ENCODE data around the genes NKD1 and SALL1.

DNA sequence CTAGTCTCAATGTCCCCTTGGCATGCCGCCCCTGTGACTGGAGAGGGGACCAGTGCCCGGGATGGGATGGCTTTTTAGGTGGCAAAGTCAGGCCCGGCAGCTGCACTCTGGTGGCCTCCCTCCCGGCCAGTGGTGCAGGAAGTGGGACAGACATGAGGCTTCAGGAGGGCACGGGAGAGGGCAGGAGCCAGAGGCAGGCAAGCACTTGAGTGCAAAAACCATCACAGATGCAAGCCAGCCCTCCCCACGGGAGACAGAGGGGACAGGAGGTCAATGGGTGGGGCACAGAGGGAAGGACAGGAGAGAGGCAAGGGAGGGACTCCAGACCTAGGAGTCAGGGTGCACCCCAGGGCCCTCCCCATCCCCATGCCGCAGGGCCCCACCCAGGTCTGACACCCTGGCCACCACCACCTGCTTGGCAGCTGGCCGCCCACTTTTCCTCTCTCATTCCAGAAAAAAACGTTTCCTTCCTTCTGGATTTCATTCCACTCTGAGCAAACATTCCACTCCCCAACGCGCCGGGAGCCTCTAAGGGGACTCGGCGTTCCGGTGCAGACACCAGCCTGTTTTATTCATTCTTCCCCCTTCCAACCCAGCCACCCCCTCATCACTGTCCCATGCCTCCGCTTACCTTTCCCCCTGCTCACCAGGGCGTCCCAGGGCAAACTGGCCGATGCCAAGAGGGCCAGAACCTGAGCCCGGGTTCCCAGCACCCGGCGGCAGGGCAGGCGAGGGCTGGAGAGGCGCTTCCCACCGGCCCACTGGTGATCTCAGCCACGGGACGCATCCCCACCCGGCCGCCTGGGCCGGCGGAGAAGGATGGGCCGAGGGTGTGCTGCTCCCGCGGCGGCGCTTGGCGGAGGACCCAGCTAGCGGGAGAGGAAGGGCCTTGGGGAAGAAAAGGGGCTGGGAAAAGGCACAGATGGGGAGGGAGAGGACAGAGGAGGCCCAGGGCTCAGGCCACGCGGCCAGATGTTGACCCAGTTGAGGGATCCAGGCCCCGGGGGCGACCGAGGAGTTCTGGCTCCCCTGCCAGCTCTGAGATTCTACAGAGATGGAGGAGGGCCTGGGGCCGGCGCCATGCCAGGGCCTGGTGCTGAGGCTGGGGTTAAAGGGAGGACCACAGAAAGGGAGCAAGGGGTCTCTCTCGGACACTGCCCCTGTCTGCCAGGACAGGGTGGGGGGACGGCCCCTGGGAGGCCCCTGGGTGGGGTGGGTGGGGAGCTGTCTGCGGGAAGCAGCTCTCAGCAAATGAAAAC is 192.0 kb downstream of the ZNF423 start:
- RRBS: 86% methylated on average over 3 of the region's 47 CpGs

GRCh38 chr16:49698907-49699536 is 156.9 kb downstream of the ZNF423 start:
- RRBS: no CpG with 5 or more reads among the region's 19 CpGs

GRCh38 chr16:49837692-49838062 is 18.2 kb downstream of the ZNF423 start:
- RRBS: 100% methylated on average over 2 of the region's 9 CpGs

DNA sequence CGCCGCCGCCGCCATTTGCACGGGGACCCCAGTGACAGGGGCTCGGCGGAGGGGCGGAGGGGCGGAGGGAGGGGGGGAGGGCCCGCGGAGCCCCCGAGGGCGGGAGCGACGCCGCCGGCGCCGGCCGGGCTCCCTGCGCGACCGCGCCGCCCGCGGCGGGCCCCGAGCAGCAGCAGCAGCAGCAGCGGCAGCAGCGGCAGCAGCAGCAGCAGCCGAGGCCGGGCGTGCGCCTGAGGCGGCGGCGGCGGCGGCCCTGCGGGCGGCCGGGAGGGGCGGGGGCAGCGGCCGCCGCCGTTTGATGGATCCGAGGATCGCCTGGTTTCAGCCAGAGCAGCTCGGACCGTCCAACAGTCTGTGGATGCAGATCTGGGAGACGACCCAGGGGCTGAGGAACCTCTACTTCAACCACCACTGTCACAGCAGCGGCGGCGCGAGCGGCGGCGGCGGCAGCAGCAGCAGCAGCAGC is 251 bp downstream of the TENT4B start:
- RRBS: 3% methylated on average over 20 of the region's 61 CpGs

- RRBS: no CpG with 5 or more reads among the region's 5 CpGs
These were observed 42.9 kb upstream of the ADCY7 start for GRCh38 chr16:50223181-50224036.

- RRBS: no CpG with 5 or more reads among the region's 5 CpGs
These were observed 35.2 kb upstream of the ADCY7 start for GRCh38 chr16:50230953-50231787.

- RRBS: 82% methylated on average over 8 of the region's 23 CpGs
These were observed 22.0 kb upstream of the ADCY7 start for GRCh38 chr16:50244186-50244843.

- RRBS: no CpG with 5 or more reads among the region's 8 CpGs
These were observed 17.1 kb downstream of the ADCY7 start for GRCh38 chr16:50283290-50283932.

DNA sequence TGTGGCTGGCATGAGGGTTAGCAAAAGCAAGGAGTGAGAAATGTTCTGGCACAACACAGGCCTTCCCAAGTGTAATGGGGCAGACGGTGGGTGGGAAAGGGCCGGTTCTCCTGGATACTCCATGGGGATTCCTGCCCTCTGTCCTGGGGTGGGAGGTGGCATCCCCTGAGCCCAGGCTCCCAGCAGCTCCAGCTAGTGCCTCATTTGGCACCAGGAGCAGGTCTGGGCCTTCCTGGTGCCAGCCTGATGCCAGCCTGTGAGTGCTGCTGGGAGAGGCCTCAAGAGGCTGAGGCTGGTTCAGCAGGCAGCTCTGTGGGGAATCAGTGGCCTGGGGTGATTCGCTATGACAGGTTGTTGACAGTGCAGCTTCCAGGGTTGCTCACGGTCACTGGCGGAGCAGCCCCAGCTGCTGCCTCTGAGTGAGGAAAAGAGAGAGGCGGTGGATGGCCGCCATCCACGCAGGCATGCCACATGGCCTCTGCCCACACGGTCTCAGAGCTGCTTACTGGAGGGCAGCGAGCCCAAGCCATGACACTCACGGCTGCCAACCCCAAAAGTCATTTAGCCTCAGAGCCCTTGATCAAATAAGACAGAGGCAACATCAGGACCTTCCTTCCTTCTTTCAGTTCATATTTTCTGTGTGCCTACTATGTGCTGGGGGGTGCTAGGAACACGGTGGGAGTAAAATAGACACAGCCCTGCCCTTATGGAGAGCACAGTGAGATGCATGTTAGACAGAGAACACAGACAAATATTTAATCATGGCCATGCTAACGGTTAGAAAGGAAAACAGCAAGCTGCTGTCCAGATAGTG is 4.3 kb upstream of the BRD7 start:
- RRBS: no CpG with 5 or more reads among the region's 13 CpGs

DNA sequence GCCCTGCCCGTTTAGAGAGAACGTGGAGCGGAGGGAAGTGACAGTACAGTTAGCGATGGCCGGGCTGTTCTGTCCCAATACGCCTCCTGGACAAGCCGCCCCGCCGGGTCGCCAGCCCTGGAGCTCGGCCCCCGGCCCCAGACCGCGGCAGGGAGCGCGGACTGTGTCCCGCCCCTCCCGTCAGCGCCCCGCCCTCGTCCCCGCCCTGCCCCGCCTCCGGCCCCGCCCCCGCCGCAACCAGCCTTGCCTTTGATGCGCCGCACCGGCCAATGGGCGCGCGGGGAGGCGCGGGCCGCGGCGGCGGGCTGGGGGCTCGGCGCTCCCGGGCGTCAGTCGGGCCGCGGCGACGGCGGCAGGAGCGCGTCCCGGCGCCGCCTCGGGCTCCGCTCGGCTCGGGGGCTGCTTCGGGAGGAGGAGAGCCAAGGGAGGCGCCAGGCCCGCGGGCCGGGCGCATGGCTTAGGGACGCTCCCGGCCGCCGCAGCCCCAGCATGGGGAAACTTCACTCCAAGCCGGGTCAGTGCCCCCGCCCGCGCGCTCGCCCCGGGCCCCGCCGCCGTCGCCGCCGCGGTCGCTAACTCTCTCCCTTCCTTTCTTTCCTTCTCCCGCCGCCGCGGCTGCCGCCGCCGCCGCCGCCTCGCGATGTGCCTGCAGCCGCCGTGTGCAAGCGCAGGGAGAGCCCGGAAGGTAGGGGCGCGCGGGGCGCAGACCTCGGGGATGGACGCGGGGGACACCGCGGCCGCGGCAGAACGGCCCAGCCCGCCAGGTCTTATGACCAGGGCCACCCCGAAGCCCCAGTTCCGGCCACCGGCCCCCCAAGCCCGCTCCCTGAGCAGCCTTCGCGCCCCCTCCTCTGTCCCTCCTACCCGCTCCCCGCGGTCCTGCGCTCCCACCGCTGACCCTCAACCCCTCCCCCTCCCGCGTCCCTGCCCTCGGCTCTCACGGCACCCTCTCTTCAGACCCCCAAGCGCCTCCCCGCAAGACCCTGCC is at the start of gene NKD1:
NKD1 (plus strand) TSS at position 332 of the 988 bp plus-strand sequence.
- RRBS: 6% methylated on average over 57 of the region's 128 CpGs

GRCh38 chr16:50679091-50680002 is 1.8 kb downstream of the SNX20 start:
- RRBS: no CpG with 5 or more reads among the region's 19 CpGs

- RRBS: no CpG with 5 or more reads among the region's 11 CpGs
These were observed 22.8 kb upstream of the CYLD start for GRCh38 chr16:50718977-50719632.

- RRBS: no CpG with 5 or more reads among the region's 10 CpGs
These were observed 95.4 kb downstream of the SALL1 start for GRCh38 chr16:51055570-51056172.

DNA sequence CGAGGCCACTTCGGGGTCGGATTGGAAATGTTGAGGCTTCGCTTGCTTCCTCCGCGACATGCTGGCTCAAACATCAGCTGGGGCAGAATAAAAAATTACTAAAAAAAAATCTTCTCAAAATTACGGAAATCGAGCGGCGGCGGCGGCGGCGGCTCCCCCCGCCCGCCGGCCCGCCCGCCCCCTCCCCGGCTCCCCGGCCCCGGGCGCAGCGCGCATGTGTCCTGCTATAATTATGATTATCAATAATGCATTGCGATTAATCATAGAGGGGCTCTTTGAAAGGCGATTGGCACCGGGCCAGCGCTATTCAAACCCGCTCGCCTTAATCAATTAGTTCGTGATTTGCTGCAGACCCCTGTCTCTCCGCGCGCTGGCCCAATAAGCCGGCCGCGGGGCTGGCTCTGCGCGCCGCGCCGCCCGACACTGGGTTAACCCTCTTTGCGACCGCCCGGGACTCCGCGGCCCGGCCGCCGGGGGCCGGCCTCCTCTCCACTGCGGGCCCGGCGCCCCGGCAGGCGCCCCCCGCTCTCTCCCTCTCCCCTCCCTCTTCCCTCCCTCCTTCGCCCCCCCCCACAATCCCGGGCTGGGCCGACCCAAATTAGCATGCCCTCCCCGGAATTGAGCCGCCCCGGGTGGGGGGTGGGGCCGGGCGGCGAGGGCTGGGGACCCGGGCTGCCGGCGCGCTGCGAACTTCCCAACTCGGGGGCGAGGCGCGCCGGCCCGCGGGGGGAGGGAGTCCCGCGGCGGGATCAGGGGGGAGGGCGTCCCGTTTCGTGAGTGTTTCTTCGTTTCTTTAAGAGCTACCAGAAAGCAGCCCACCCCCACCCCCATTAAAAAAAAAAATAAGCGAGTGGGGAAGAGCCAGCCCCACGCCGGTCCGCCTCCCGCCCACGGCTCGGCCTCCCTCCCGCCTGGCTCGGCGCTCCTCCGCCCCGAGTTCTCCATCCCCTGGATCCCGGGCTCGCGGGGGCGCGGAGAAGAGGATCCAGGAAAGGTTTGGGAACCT is at the start of gene SALL1:
SALL1 (minus strand) TSS at position 89 of the 1,006 bp plus-strand sequence.
- RRBS: 6% methylated on average over 43 of the region's 104 CpGs

DNA sequence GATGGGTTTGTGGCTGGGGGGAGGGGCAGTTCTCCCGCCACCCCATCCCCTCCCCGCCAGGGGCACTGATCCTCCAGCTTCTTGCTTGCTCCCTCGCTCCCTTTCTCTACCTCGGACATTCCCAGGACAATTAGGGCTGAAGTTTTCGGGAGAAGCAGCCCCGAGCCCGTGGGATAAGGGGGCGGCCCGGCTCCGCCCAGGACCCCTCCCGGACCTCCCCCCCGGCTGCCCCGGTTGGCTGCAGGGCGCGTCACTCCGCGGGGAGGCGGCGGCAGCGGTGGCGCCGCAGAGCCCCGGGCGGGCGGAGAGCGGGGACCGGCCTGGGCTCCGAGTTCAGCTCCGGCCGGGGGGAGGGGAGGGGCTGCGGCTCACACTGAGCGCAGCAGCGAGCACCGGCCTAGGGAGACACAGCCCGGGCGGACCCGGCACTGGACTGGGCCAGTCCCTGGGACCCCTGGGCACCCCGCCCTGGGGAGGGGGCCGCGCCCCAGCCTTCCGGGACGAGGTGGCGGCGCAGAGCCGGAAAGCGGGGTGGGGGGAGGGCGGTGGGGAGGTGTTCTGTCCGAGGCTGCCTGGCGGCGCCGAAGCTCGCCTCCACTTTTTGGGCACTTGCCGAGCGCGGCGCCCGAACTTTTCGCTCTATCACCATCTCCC is 1.2 kb upstream of the SALL1 start:
- RRBS: 6% methylated on average over 21 of the region's 58 CpGs

DNA sequence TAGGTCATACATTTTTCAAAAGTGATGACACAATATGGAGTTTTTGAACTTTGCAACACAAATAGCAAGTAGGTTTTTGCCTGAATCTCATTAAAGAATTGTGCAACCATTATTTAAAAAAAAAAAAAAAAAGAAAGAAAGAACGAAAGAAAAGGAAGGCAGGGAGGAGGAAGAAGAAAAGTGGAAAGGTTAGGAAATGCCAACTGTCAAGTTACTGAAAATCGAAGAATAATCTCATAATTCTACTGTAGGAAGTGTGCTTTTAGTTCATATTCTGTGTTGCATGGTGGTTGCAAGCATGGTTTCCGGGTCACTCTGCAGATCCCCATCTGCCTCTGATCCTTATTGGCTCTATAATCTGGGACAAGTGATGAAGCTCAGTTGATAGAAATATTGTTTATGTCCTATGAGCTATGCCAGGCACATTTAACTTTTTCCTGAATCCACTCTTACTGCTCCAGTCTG is 252.0 kb upstream of the SALL1 start:
- RRBS: no CpG with 5 or more reads among the region's 3 CpGs

DNA sequence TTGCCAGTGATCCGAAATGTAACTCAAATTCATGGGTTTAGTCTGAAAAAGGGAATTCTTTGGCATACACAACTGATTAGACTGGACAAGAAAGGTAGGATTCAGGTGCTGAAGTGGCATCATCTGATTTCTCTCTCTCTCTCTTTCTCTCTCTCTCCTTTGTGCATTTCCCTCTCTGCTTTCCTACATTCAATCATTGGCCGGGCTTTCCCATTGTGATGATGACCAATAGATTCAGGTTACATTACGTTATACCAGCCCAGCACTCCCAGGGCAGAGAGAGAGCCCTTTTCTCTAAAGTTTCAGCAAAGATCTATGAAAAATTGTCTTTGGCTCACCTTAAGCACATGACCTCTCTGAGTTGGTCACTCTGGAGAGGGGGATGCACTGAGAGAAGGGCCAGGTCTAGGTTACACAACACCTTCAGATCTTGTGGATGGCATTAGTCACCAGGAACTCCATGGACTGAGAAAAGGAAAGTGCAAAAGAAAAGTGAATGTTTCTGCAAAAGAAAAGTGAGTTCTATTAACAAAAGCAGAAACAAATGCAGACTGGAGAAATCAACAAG is 253.2 kb upstream of the SALL1 start:
- RRBS: no CpG with 5 or more reads among the region's 3 CpGs

- RRBS: no CpG with 5 or more reads among the region's 9 CpGs
These were observed 604.1 kb upstream of the SALL1 start for GRCh38 chr16:51755185-51755546.

GRCh38 chr16:52449978-52450722 is 96.8 kb downstream of the TOX3 start:
- RRBS: no CpG with 5 or more reads among the region's 8 CpGs

Data from OVCAR3 (cell line).